ENCODE data around the genes VSIG10, TAOK3 and SRRM4.

DNA sequence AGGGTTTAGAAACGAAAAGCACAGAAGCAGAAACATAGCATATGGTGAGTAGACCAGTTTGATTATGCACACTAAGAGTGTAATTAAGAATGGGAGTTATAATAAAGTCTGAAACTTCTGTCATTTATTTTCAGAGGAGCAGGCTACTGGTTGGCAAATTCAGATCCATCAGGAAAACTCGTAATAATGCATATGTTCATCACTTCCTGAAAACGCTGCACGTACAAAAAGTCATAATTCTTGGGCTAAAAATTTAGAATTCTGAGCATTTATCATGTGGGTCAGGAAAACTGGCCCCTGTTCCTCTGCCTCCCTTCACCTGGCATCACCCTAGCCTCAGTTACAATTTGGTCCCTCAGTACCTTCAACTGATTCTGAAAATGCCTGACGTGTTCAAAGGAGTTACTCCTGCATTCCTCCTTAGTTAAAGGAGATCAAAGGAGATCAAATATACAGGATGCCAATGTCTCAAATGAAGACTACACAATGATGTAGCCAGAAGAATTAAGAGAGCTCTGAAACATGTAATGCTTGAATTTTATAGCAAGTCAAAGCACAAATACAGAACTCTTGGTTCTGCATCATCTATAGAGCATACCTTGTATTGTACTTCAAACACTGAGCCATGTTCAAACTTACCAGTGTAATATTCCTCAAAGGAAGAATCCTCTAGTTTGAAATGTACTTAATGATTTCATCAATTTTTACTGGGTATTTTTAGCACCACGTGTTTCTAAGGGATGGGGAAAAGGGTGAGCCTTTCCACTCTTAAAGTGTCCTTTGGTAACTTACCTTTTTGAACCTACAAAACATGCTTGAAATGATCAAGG, 193.8 kb downstream of the MED13L start:
- PRO-cap, result no peak
- RRBS, 2 experiments, result no CpG with 5 or more reads among the region's 6 CpGs

- PRO-cap, result no peak
- RRBS, 2 experiments, result no CpG with 5 or more reads among the region's 5 CpGs
Observed at GRCh38 chr12:116161267-116161939, 116.1 kb downstream of the MED13L start.

DNA sequence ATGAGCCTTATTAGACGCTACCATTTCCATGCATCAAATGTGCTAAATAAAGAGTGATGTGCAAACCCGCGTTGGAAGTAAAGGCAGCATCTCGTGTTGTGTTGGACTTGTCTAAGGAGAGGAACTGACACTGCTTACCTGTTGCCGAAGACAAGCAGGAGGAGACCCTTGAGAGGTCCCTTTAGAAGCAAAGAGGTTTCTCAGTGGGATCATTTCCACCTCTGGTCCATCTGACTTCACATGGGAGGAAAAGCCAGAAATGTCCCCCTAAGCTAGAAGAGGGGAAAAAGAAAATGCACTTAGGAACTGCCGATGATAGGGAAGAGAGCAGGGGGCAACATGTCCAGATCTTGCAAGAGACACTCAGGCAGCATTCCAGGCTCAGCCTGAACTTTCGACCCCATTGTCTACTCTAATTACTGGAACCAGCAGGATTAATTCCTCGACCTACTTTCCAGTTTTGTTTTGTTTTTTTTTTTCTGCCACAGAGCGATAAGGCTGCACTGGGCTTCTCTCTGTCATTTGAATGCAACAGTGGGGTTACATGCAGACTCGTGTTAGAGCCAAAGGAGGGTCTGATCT, 68.6 kb upstream of the MED13L start:
- PRO-cap, result no peak
- RRBS, 2 experiments, result no CpG with 5 or more reads among the region's 10 CpGs

GRCh38 chr12:116385545-116386287, 108.2 kb upstream of the MED13L start:
- PRO-cap, result no peak
- RRBS, 2 experiments, result no CpG with 5 or more reads among the region's 18 CpGs

DNA sequence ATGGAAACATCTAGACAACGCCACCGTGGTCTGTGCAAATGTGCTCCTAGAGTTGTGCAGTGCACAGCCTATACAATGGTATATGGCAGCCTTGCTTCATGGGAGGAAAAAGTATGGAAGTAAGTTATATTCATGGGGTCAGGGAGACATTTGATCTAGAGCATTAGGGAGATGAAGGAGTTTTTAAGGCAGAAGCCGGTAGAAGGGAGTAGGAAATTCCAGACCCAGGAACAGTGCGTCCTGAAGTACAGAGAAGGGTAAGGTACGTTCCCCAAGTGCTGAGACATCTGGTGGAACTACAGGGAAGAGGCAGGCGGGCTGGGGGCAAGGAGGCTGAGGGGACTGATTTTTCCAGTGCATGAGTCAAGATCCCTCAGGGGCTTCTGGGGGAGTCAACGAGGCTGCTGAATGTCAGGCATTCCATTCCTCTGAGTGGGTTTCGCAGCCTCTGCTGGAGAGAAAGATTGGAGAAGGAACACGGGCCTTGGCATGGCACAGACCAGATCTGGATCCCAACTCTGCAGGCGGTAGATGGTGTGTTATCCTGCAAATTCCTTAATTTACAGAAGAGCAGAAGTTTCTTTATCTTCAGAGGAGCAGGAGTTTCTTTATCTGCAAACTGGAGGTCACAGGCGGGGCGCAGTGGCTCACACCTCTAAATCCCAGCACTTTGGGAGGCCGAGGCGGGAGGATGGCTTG, 132.9 kb upstream of the MAP1LC3B2 start:
- PRO-cap, result no peak
- RRBS, 2 experiments, result no CpG with 5 or more reads among the region's 14 CpGs

- PRO-cap, result bidirectional peak, plus-strand start at chr12:116533425, minus-strand start at chr12:116533340
- RRBS, 2 experiments, result no CpG with 5 or more reads among the region's 26 CpGs
Observed at GRCh38 chr12:116532894-116533552, 26.2 kb upstream of the MAP1LC3B2 start.

DNA sequence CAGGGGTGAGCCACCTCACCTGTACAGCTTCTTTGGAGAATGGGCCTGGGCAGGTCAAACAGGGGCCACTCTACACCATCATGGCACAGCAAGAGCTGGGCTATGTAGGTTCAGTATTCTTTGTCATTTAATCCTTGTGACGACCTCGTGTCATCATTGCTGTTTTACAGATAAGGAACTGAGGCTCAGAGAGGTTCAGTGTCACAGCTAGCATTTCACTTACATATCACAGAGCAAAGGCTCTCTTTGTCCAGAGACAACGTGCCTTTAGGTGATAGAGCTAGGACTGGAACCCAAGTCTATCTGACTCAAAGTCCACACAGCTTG, 804 bp upstream of the MAP1LC3B2 start:
- PRO-cap, result no peak
- RRBS, 2 experiments, result no CpG with 5 or more reads among the region's 3 CpGs

DNA sequence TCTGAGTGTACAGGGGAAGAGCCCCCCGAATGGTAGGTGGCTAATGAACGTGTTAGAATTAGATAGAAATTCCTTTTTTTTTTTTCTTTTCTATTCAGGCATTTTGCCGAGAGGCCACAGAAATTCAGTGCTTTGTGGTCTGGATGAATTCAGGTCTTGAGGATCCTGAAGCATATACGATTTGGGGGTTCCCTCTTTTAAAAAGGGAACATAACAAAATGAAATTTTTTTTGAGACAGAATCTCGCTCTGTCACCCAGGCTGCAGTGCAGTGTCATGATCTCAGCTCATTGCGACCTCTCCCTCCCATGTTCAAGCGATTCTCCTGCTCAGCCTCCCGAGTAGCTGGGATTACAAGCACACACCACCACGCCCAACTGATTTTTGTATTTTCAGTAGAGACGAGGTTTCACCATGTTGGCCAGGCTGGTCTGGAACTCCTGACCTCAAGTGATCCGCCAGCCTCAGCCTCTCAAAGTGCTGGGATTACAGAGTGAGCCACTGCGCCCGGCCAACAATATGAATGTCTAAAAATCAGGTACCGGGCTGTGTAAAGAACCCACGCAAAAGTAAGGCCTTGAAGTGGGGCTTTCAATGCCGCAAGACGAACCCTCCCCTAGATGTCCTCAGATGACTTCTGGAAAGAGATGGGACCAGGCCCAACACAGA, 30.1 kb downstream of the TESC start:
- PRO-cap, result no peak
- RRBS, 2 experiments, result no CpG with 5 or more reads among the region's 17 CpGs

DNA sequence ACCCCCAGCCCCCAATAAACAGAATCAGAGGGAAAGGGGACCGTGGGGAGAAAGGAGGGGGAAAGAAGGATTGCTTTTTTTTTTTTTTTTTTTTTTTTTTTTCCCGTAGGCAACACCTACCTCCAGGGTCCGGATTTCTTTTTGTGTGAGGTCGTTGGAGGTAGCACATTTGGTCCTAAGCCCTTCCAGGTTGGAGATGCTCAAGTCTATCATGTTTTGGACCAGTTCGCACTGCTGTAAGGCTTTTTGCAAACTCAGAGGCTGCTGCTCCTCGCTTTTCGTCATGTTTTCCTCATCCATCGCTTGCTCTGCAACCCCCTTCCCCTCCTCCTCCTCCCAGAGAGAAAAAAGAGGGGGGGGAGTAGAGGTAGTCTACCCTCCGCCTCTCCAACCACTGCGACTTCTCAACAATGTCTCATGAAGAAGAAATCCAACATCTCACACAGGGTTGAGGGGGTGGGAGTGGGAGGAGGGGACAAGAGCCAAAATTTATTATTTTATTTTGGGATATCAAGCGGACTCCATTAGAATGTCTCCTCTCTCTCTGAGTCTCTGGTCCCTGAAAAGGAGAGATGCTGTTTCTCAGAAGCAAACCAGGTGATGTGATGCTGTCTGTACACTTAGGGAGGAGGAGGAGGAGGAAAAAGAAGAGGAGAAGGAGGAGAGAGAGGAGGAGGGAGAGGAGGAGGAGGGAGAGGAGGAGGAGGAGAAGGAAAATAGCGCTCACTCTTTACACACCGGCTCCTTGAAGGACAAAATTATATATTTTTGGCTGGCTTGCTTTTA, 641 bp downstream of the KSR2 start:
- PRO-cap, result no peak
- RRBS, 2 experiments, result no CpG with 5 or more reads among the region's 13 CpGs

- PRO-cap, result no peak
- RRBS, 2 experiments, result no CpG with 5 or more reads among the region's 12 CpGs
Observed at GRCh38 chr12:118059228-118060193, 1.5 kb downstream of the WSB2 start.

- PRO-cap, result no peak
- RRBS, 2 experiments, result 33 to 68% methylated on average over 5 of the region's 51 CpGs
Observed at GRCh38 chr12:118061735-118062906, 1.1 kb upstream of the WSB2 start.

- PRO-cap, result no peak
- RRBS, 2 experiments, result no CpG with 5 or more reads among the region's 6 CpGs
Observed at GRCh38 chr12:118063605-118064724, 3.0 kb upstream of the WSB2 start.

- PRO-cap, result bidirectional peak, plus-strand start at chr12:118103576, minus-strand start at chr12:118103552; bidirectional peak, plus-strand start at chr12:118103629, minus-strand start at chr12:118103698; bidirectional peak, plus-strand start at chr12:118104125, minus-strand start at chr12:118103944; bidirectional peak, plus-strand start at chr12:118104441, minus-strand start at chr12:118104426
- RRBS, 2 experiments, result 2% methylated on average over 58 to 61 of the region's 89 CpGs
Observed at GRCh38 chr12:118103480-118104519, at the start of gene VSIG10. VSIG10 (minus strand) TSS chr12:118104011.

- PRO-cap, result bidirectional peak, plus-strand start at chr12:118136835, minus-strand start at chr12:118136729
- RRBS, 2 experiments, result 2 to 5% methylated on average over 10 to 20 of the region's 32 CpGs
Observed at GRCh38 chr12:118136532-118137082, 683 bp downstream of the PEBP1 start.

DNA sequence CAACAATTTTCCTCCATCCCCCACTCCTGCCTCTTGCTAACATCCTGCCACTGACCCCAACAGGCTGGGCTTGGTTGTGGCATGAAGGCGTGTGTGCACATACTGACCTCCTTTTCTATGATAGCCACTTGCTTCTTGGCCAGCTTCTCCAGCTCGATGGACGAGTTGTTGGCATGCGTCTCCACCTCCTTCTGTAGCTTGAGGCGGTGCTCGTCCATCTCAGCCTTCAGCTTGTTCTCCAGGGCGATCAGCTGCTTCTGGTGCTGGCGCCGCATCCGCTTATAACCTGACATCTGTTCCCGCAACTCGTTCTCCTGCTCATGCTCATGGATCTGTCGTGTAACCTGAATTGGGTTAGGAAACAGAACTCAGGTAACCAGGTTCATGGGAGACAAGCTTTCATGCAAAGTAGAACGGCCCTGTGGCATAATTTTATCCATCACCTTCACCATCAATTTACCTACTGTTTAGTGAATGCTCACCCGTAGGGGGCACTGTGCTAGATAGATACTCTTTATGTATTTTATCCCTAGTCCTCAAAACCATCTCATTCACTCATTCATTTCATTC, 45.4 kb downstream of the PEBP1 start:
- PRO-cap, result no peak
- RRBS, 2 experiments, result no CpG with 5 or more reads among the region's 15 CpGs

DNA sequence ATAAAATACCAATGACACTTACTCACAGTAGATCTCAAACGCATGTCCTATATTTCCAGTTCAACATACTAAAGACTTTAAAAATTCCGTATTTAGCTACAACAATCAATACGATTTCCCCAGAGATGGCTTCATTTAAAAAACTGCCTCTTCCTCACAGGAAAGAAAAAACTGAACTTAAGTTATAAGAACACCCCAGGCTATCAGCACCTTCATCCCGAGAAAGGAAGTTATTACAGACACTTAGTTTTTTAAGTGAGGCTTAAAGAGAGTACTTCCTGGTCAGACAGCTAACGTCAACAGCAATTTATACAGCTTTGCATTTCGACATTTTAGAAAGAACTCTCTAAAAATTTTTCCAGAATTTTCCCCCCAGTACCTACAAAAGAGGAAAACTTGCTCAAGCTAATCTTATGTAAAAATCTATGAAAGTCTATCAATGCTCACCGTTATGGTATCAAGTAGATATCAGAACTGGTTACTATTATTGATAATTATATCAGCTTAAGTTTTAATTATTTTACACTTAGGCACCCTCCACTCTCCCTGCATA, 13.7 kb downstream of the TAOK3 start:
- PRO-cap, result no peak
- RRBS, 2 experiments, result no CpG with 5 or more reads among the region's 7 CpGs

DNA sequence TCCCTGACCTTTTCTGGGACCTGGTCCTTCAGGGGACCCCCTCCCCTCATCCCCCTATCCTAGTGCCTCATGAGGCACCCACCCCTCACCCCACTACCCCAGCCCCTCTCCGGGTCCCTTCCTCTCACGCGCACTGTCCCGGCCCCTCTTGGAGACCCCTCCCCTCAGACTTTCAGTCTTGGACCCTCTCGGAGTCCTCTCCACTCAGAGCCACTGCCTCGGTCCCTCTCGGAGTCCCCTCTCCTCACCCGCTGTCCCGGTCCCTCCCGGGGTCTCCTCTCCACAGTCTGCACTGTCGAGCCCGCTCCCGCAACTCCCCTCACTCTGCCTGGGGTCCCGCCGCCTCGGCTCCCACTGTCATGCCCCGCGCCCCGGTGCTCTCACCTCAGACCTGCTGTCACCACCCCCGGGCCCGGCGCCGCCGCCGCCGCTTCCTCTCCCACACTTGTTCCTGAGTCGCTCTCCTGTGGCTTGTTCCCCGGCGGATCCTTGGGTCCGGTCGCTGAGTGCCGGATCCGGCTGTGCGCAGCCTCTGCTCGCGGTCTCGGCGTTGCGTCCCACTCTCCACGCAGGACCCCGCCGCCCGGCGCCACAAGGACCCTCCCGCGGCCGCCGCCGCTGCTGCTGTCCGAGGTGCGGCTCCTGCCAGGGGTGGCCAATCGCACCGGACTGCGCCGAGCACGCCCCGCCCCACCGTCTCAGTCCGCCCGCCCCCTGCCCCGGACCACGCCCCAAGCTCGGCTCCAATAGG, at the start of gene TAOK3:
TAOK3 (minus strand) TSS at position 644 of the 751 bp plus-strand sequence.
- PRO-cap, result bidirectional peak, plus-strand start outside the sequence, minus-strand start at position 626 of the sequence
- RRBS, 2 experiments, result 1% methylated on average over 39 to 43 of the region's 63 CpGs

GRCh38 chr12:118377725-118378268, 1.4 kb downstream of the SUDS3 start:
- PRO-cap, result no peak
- RRBS, 2 experiments, result no CpG with 5 or more reads among the region's 11 CpGs

- PRO-cap, result no peak
- RRBS, 2 experiments, result no CpG with 5 or more reads among the region's 32 CpGs
Observed at GRCh38 chr12:118980113-118980951, 1.0 kb upstream of the SRRM4 start.

DNA sequence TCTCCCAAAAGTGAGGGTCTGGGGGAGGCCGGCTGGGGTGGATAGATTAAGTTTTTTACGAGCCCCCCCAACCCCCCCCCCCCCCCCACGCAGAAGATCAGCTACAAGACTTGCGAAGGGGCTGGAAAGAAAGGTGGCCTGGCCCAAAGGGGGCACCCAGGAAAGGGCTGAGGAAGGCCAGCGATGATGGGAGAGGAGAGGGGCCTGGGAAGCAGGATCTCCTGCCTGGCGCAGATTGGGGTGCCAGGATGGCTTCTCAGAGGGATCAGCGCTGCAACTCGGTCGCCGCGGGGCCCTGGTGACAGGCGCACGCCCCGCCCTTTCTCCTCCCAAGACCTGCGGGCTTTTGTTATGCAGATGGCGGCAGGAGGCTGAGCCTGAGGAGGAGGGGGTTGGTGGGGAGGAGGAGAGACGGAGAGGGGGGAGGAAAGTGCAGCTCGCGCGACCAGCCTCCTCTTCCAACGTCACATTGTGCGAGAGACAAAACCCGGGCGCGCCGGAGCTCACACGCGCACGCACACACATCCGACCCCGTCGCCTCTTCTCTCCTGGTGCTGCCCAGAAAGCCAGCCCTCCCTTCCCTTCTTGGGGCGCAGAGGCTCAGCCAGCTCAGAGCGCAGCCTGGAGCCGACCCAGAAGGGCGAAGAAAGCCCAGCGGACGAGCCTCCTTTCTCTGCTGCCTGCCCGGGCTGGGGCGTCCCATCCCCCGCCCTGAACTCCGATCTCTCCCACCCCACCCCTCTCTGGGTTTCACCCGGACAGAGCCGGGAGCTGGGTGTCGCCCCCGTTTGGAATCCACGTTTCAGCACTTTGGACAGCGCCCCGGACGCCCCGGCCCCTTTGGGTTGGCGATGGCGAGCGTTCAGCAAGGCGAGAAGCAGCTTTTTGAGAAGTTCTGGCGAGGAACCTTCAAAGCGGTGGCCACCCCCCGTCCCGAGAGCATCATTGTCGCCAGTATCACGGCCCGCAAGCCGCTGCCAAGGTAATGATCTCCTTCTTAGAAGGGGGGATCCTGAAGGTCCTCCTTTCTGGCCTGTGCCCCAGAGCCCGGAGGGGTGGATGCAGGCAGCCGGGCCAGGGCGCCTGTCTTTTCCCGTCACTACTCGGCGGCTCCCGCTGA, at the start of gene SRRM4:
SRRM4 (plus strand) TSS at position 510 of the 1,120 bp plus-strand sequence.
- PRO-cap, result no peak
- RRBS, 2 experiments, result 7 to 11% methylated on average over 11 of the region's 70 CpGs

Data from HEK293 (cell line).